Left cardiac atrium (tissue), 1 donor: Measurements from ENCODE around the genes IDH3A and IREB2.

DNA sequence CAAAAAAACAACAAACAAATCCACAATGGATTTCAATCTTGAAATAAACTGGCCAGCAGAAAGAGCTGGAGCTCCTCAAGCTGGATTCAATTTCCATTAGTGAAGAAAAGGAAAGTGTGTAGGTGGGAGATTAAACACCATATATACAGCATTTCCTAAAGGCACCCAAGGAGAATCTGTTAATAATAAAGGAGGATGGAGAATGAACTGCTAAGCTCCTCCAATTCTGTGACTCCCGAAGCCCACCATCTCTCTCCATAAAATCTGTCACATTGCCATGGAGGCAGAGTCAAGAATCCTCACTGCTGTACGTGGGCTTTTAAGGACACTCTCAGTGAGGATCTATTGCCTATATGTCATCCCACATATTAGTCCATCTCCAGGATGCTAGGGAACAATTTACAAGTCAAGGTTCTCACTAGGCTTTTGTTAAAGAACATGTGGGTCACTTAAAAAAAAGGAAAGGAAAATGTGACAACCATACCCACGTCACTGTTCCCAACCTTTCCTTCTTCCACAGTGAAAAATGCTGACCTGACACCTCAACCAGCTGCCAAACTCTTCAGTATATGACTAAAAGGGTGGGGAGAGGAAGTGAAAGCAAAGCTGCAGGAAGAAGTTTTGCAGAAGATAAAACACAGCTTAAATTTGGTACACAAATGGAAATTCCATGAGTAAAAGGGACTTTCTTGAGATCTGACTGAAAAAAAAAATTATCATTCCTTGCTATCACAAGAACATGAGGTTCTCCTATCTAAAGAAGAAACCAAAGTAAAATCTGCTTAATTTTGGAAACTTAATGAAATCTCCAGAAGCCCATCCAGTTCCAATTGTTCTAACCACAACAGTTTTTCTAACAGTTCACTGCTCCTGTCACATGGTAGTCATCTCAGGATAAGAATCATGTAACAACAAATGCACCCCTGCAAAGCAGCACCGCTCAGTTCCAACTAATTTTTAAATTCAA lies 116.8 kb upstream of the TSPAN3 start:
- PRO-cap = no peak

- PRO-cap = no peak
Measured at GRCh38 chr15:77382289-77382817, 37.6 kb downstream of the PEAK1 start.

GRCh38 chr15:77418625-77419059 lies 1.3 kb downstream of the PEAK1 start:
- PRO-cap = no peak

- PRO-cap = bidirectional peak, plus-strand start at chr15:77506842, minus-strand start at chr15:77506666
Measured at GRCh38 chr15:77506248-77507025, 85.7 kb downstream of the HMG20A start.

- PRO-cap = bidirectional peak, plus-strand start at chr15:77508125, minus-strand start at chr15:77508052
Measured at GRCh38 chr15:77507153-77508268, 86.8 kb downstream of the HMG20A start.

GRCh38 chr15:77527056-77527790 lies 105.5 kb downstream of the LINGO1 start:
- PRO-cap = no peak

DNA sequence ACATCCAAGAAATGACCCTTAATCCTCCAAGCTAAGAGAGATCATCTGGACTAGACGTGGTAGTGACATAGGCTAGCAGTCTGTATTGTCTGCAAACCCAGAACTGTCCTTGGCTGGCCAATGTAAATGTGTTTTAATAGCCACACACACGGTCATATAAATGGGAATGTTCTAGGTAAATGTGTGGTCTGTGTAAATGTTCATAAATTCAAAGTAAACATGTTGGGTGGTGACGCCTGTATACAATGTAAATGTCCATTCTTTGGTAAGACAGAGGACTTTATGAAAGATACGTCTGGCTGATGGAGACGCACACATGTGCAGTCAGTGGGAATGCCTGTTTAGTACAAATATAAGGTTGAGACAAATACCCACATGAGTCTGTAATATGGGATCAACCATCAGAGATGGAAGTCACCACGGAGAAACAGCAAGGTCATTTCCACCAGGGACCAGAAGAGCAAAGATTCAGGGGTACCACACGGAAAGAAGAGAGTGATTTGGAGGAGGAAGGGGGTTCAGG lies 16.4 kb upstream of the LINGO1 start:
- PRO-cap = no peak

DNA sequence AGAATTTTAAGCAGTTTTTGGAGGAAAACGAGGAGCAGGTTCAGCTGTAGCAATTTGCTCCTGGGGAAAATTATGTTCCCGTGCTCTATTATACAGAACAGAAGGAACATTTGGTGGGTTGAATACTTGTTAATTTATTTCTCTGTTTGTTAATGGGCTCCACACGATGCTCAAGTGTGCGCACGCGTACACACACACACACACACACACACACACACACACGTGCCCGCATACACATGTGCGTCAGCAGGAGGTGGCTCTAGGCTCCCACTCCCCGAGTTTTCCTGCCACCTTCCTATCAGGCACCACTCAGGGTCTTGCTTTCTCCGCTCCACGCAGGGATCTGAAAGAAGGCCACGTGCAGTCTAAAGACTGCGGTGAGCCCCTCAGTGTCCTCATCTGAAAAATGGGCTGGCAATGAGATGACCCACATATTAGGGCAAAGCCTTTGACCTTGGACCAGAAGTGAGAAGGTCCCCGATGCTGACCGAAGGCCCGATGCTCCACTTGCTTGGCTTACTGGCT lies 149.4 kb upstream of the LINGO1 start:
- PRO-cap = no peak

DNA sequence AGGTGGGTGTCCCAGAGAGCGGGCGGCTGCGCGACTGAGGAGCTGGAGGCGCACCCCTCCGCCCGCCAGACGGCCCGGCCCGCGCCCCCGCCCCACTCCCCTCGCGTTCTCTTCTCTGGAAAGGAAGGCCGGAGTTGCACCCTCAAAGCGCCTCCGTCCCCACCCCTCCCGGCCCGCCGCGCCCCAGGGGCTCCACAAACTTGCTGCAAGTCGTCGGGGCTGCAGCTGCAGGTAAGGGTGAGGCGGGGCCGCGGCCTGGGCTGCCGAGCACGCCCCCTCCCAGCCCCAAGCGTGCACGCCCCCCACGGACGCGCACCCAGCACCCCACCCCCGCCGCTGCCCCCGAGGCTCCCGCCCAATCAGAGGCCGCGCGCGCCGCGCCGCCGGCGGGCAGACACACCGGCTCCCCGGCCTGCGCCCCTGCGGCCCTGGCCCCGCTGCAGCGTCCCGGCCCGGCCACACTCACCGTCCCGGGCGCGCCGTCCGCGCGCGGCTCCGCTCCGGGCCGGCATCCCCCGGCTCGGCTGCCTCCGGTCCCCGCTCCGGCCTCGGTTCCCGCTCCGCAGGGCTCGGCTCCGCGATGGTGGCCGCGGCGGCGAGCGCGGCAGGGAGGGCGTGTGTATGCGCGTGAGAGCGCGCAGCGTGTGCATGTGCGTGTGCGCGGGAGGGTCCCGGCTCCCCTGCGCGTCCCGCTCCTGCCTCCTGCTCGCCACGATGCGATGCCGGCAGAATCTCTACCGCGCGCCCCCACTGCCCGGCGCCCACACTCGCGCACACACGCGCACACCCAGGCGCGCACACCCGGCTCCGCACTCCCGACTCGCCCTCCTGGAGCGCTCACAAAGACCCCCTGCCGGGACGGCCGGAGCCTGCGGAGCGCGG lies 186.3 kb upstream of the LINGO1 start:
- PRO-cap = no peak

DNA sequence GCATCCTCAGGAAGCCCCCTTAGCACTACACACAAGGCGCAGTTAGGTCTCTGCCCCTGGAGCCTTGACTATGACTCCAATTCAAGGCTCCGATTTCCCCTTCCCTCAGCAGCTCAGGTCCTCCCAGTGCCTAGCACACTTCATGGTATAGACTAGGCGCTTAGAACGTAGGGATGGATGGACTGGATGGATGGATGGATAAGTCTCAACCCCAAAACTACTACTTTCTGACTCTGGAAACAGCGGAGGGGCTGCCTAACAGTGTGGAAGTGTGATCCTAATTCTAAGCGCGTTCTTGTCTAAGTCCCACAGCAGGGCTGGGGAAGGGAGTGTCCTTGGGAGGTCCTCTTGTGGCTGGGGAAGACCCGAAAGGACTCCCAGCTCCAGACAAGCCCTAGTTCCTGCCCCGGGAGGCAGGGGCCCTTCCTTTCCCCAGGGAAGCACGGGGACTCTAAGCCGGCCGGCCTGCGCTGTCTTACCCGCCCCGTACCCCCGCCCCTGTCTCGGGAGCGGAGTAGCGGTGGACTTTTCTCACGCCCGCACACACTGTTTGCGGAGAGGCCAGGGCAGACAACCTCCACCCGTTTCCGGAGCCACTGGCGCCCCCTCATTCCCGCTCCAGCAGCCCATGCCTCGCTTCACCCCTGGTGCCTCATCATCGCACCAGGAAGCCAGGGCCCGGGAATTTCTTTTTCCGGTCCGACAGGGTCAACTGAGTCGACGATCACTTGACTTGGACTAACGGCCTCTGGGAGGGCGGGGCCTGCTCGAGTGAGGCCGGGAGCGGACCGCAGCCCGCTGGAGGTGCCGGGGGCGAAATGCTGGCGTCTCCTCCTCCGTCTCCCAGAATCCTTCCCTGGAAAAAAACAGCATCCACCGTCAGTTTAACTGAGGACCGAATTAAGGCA lies 133.4 kb downstream of the TBC1D2B start:
- PRO-cap = bidirectional peak, plus-strand start at position 791 of the sequence, minus-strand start at position 683 of the sequence

GRCh38 chr15:78016410-78016795 lies 61.1 kb downstream of the TBC1D2B start:
- PRO-cap = no peak

- PRO-cap = no peak
Measured at GRCh38 chr15:78018341-78018841, 59.1 kb downstream of the TBC1D2B start.

GRCh38 chr15:78018842-78019731 lies 58.4 kb downstream of the TBC1D2B start:
- PRO-cap = no peak

GRCh38 chr15:78034177-78035398 lies 42.9 kb downstream of the TBC1D2B start:
- PRO-cap = no peak

GRCh38 chr15:78037973-78038293 lies 39.6 kb downstream of the TBC1D2B start:
- PRO-cap = no peak

DNA sequence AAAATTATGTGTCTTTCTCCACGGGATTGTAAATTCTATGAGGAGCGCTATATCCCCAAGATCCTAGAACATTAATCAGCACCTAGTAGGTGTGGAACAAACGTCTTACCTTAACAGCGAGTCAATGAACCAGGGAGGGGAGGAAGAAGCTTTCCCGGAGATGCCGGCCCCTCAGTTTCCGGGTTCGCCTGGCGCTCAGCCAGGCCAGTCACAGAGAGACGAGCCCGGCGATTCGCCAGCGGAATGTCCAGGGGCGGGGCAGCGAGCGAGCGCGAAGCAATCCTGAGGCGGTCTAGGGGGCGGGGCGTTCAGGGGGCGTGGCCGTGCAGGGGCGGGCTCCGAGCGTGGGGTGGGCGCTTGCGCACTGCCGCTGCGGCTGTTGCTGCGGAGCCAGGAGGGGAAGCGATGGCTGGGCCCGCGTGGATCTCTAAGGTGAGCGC lies at the start of gene IDH3A:
TSS of gene IDH3A (plus strand) at position 364 of the 440 bp plus-strand sequence.
- PRO-cap = bidirectional peak, plus-strand start at position 379 of the sequence, minus-strand start at position 180 of the sequence

DNA sequence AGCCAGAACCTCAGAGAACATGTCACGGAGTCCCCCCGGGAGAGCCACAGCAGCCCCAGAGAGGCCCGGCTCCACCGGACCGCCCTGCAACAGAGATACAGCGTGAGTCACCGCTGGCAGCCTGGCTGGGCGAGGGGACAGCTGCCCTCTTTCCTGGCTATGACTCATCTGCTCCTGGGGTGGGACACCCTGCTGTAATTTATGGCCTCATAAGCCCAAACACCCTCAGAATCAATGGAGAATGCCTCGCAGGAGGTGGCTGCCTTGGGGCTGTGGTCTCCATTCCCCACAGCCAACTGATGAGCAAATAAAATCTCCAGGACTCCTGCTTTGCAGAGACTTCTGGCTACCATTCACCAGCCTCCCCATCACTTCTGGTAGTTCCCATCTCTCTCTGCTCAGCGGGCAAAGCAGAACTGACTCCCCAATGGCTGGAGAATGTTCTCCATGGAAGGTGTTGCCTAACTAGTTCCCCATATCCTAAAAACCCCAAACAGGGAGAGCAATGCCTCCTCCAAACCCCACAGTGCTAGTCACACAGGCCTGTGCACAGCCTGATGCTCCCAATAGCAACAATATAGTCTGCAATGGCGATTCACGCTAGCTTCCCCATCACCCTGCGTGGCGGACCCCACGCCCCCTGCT lies 21.6 kb downstream of the ACSBG1 start:
- PRO-cap = unidirectional peak, minus-strand start at position 97 of the sequence

DNA sequence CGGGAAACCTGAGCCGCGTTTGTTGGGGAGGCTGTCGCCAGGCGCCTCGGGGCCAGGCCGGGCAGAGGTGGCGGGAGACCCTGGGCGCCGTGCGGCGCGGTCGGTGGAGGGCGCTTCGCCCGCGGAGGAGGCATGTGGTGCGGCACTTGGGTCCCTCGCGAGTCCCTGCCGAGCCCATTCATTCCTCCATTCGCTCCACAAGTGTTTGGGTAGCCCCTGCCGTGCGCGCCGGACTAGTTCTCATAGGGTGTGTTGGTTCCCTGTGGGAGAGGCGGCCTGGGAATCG lies 551 bp downstream of the DNAJA4 start:
- PRO-cap = no peak

DNA sequence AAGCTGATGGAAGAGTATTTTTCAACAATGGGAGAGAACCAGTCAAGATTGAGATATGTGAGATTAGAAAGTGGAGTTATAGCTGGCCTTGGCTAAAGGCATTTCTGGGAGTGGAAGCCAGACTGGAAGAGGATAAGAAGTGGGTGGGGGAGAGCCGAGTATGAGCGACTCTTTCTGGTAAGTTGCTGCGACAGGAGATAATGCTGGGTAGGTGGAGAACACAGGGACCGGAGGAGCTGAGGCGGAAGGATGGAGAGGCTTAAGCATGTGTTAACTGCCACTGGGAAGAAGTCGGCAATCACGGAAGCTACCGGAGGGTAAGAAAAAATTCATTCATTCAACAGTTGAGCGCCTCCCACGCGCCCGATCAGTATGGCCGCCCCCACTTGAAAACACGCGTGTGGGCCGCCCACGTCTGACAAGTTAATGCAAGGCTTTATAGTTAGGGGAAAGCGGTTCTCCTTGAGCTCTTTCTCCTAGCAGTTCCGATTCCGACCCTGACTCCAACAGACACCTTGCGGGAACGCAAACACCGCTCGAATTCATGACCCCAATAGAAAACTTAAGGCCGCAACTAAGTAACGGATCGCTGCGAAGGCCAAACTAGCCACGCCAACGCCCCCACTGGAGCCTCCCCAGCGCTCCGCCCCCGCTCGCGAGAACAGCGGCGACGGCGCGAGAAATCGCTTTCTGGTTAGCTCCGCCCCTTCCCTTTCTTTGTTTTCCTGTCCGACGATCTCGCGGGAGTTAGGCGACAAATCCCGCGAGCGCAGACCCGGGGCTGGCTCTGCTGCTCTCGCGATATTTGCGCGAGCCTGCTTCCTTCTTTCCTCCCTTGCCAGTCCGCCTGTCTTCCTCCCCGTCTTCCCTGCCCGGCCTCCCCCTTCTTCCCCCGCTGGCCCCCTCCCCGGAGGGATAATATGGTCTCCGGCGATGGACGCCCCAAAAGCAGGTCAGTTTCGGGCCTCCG lies at the start of gene IREB2:
TSS of gene IREB2 (plus strand) at position 812 of the 970 bp plus-strand sequence.
- PRO-cap = bidirectional peak, plus-strand start at position 812 of the sequence, minus-strand start at position 555 of the sequence

- PRO-cap = no peak
Measured at GRCh38 chr15:78492678-78493568, 14.5 kb upstream of the HYKK start.